ENCODE measurements around the gene NXF1.

- PRO-cap = no peak
CAGE:
- cytosol, long polyA plus RNA = no peak
- long polyA plus RNA = no peak
- nucleus, long polyA plus RNA = no peak
Measured at GRCh38 chr11:62439884-62440782, 21.3 kb downstream of the SCGB1A1 start.

DNA sequence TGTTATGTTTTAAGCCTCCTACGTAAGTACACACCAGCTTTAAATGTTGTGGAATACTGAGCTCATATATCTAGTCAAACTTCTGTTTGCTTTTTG lies 26.3 kb downstream of the SCGB1A1 start:
- PRO-cap = no peak
CAGE:
- cytosol, long polyA plus RNA = no peak
- long polyA plus RNA = no peak
- nucleus, long polyA plus RNA = no peak

GRCh38 chr11:62533618-62534244 lies 12.9 kb downstream of the AHNAK start:
- PRO-cap = no peak
CAGE:
- cytosol, long polyA plus RNA = no peak
- long polyA plus RNA = no peak
- nucleus, long polyA plus RNA = no peak

DNA sequence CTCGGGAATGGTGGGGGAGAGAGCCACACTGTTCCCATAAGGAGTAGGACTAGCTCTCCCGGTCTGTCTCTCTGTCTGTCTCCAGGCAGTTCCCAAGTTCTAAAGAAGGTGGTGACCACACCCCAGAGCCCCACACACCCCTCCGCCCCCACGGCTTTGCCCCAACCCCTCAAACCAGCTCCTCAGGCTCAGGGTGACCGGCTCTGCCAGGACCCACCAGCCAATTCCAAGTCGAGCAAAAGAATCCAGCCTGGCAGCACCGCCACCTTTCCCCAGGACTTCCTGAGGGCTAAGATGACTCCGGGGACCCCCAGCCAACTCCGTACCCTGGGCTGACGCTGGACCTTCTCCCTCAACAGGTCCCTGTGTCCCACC lies 2.7 kb downstream of the AHNAK start:
- PRO-cap = no peak
CAGE:
- cytosol, long polyA plus RNA = no peak
- long polyA plus RNA = no peak
- nucleus, long polyA plus RNA = no peak

DNA sequence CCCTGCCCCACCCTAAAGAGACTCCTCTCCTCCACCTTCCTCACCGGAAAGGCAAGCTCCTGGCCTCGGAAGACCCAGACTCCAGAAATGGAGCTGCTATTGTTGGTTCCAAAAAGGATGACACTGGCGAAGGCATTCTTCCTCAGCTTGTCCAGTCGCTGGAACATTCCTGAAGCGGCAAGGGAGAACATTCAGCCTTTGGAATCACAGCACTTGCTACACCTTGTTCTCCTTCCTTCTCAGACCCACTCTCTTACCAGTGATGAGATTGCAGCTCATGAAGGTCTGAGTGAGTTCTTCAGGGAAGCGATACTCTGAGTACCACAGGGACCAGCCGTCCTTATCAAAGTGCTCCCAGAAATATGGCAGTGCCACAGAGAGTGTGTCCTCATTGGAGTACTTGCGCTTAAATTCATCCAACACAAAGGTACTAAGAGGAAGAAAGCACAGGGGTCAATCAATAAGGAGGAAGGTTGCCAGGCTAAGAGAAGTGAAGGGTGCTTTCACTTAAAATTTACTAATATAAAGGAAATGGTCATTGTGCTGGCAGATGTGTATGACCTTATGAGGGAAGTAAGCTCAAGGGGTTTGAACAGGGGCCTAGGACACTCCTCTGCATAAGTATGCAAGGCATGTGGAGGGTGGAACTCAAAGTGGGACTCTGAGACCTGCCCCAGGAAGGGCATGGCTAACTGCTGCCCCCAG lies 13.5 kb downstream of the EEF1G start:
- PRO-cap = no peak
CAGE:
- cytosol, long polyA plus RNA = no peak
- long polyA plus RNA = no peak
- nucleus, long polyA plus RNA = no peak

- PRO-cap = no peak
CAGE:
- cytosol, long polyA plus RNA = no peak
- long polyA plus RNA = no peak
- nucleus, long polyA plus RNA = no peak
Measured at GRCh38 chr11:62570704-62571309, 2.9 kb downstream of the EEF1G start.

- PRO-cap = no peak
CAGE:
- cytosol, long polyA plus RNA = start-site peak on the minus strand at chr11:62572615-62572708, 2,145 and 1,100 reads in 2 replicates
- long polyA plus RNA = no peak
- nucleus, long polyA plus RNA = start-site peak on the minus strand at chr11:62572615-62572708, 1,313 and 409 reads in 2 replicates
Measured at GRCh38 chr11:62572247-62572960, 1.3 kb downstream of the EEF1G start.

DNA sequence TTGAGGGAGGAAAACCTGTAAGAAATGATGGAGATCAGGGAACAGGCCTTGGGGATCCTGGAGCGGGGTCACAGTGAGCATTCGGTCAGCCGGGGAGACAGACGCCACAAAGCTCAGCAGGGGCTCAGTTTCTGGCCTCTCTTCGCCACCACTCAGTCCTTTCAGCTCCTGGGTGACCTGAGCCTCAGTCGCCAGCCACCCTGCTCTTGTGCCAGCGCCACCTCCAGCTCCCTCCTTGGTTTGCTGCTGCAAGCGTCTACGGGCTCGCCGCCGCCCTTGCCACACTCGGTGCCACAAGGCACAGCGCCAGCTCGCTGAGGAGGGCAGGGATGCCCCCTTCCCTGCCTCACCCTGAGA lies 1.4 kb upstream of the EEF1G start:
- PRO-cap = no peak
CAGE:
- cytosol, long polyA plus RNA = no peak
- long polyA plus RNA = no peak
- nucleus, long polyA plus RNA = no peak

DNA sequence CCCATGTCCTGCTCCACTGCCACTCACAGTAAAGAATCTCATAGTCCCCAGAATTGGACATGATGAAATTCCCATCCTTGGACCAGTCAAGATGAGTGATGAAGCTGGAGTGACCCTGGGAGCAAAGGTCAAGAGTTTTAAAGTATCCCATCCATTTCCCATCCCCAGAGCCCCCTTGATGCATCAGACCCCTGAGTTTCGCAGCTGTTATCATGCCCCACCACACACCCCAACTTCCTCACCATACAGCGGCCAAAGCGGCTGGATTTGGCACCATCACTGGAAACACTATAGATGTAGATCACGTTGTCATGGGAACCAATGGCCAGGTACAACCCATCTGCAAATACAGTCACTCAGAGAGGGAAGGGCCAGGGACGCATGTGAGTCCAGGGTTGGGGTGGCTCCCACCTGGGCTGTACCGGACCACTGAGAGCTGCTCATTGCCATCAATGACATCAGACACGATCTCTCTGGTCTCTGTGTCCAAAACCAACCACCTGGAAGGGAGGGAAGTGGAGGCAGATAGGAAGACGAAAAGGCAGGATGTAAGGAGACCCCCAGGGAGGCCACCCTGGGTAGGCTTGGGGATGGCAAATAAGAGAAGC lies 2.1 kb upstream of the MTA2 start:
- PRO-cap = no peak
CAGE:
- cytosol, long polyA plus RNA = no peak
- long polyA plus RNA = no peak
- nucleus, long polyA plus RNA = no peak

- PRO-cap = no peak
CAGE:
- cytosol, long polyA plus RNA = no peak
- long polyA plus RNA = no peak
- nucleus, long polyA plus RNA = no peak
Measured at GRCh38 chr11:62604603-62605419, 3.1 kb upstream of the MTA2 start.

DNA sequence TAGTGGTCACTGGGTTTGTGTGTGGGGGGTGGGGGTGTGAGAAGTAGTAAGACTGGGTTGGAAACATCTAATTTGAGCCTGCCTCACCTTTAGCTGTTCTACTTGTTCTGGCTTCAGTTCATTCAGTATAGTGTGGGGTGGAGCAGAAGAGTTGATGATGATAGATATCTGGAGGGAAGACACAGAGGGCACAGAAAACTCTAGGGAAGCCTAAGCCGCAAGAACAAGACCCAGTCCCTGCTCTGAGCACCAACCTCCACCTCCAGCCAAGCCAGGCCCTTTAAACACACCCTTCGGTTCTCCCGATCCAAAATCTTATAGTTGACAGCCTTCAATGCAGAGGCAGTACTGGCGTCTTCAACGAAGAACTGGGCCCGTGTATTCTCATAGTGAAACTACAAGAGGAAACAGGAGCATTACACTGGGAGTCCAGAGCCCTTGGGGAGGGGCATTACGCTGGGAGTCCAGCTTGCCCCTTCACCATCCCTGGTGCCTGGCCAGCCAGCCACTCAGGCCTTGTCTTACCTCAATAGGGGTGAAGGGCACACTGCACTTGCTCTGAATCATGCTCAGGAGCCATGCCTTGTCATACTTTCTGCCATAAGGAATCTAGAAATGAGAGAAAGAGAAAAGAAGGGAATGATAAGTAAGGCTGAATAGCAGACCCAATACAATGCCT lies 3.4 kb downstream of the NXF1 start:
- PRO-cap = no peak
CAGE:
- cytosol, long polyA plus RNA = no peak
- long polyA plus RNA = no peak
- nucleus, long polyA plus RNA = no peak

DNA sequence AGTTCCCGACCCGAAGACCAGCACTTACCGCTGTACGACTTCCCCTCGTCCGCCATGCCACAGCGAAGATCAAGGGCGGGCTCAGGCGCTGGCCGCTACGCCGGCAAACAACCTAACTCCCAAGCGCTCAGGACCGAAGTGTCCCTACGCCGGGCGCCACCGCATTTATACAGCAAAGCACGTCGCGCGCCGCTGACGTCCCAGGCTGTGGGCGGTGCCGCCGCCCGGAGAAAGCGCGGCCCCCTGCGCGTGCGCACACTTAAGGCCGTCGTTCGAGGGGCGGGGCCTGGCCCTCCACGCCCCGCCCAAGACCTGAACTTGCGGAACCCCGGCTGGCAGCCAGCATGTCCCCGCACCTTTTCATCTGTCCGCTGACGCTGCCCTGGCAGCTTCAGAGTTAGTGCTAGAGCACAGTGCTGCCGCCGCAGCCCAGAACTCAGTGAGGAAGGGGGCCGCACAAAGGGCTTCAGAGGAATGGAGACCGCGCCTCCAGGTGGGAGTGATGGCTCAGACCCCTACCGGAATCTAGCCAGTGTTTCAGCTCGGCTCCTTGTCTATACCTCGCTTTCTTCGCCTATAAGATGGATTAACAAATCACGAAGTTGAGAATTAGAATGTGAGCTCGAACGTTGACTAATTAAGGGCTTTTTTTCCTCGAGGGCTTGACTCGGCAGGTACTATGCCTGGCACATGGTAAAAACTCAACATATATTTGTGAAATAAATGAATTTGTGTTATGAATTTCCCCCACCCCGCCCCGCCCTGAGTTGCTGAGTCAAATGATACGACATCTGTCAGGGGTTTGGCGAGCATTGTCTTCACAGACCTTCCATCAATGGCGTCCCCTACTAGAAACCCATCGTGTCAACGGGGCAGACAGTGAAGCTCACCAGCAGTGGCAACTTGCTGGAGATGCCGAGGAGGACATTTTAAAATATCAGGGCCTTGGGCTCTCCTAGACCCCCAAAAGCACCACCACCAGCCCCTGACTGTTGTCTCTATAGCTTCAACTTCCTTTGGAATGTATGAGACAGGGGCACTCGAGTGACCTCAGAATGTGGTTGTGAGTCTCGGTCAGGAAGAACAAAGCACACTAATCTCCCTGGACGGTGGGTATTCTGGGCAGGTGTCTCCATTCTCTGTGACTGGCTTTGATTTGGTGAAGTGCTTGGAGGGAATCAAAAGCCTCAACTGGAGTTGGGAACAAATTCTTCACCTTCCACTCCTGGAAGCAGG lies at the start of gene NXF1:
Gene NXF1 (minus strand): TSS at position 140 of the 1,236 bp plus-strand sequence.
- PRO-cap = bidirectional peak, plus-strand start at position 394 of the sequence, minus-strand start at position 141 of the sequence
CAGE:
- cytosol, long polyA plus RNA = no peak
- long polyA plus RNA = no peak
- nucleus, long polyA plus RNA = no peak

DNA sequence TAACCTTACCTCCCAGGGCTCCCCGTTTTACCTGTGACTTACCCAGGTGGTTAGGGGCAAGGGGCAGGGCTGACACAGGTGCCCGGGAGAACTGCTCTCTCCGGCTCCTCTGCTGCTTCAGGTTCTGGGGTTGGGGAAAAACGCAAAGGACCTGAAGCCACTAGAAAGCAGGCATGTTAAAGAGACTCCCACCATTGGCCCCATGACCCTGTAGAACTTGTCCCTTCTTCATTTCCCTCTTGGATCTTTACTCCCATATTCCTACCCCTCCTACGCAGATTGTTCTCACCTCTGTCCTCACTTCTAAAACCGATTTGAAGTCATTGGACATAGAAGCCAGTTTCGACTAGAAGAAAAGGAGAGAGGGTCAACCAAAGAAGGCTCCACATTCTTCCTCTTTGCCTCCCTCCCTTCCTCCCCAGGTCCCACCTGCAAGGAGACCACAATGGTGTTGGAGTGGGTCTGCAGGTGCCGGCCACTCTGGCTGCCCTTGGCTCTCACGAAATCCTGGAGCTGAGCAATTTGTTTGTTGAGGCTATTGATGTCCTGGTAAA lies 6.8 kb downstream of the STX5 start:
- PRO-cap = no peak
CAGE:
- cytosol, long polyA plus RNA = no peak
- long polyA plus RNA = no peak
- nucleus, long polyA plus RNA = no peak

- PRO-cap = bidirectional peak, plus-strand start at chr11:62842077, minus-strand start at chr11:62841810
CAGE:
- cytosol, long polyA plus RNA = no peak
- long polyA plus RNA = no peak
- nucleus, long polyA plus RNA = no peak
Measured at GRCh38 chr11:62841925-62842945, 2.8 kb upstream of the WDR74 start.

- PRO-cap = no peak
CAGE:
- cytosol, long polyA plus RNA = no peak
- long polyA plus RNA = no peak
- nucleus, long polyA plus RNA = no peak
Measured at GRCh38 chr11:62851219-62851937, 12.0 kb upstream of the WDR74 start.

DNA sequence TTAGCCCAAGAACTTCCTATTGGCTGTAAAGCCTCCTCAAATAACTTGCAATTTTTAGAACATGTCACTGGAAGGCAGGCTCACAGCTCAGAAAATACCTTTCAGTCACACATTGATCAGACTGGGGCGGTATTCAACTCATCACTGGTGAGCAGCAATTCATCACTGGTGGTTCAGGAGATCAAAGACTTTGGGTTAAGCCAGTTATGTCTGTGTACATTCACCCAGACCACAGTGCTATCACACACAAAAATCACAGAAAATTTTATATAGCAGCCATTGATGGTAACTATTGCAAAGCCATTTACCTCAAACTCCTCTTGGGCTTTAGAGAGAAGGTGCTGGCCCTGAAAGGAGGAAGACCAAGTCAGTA lies 13.8 kb upstream of the WDR74 start:
- PRO-cap = unidirectional peak, minus-strand start at position 150 of the sequence
CAGE:
- cytosol, long polyA plus RNA = no peak
- long polyA plus RNA = no peak
- nucleus, long polyA plus RNA = no peak

DNA sequence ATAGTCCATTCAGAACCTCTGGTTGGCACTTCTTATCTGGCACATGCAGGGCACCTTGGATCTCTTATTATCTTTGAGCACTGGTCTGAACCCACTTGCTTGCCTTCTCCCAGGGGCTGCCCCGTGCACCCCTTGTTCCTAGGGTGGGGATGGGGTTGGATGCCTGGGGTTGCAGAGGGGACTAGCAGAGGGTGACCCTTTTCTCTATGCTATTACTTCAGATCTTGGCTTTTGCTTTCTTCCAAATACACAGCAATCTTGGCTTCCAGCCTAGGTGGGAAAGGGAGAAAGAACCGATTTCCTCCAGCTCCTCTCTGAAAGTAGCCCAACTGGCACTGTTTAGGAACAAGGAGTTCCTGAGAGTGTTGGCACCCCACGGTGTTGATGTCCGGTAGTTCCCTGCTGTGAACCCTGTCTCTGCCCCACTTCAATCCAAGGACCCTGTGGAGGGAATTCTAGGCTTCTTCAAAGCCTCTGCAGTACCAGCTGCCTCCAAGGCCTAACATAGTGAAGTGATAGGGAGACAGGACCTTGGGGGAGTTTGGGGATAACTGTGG lies 1.2 kb upstream of the SLC3A2 start:
- PRO-cap = no peak
CAGE:
- cytosol, long polyA plus RNA = no peak
- long polyA plus RNA = no peak
- nucleus, long polyA plus RNA = no peak

- PRO-cap = no peak
CAGE:
- cytosol, long polyA plus RNA = no peak
- long polyA plus RNA = no peak
- nucleus, long polyA plus RNA = no peak
Measured at GRCh38 chr11:63528133-63528795, 8.3 kb upstream of the PLAAT4 start.

GRCh38 chr11:63622250-63622903 lies 8.1 kb upstream of the PLAAT3 start:
- PRO-cap = no peak
CAGE:
- cytosol, long polyA plus RNA = no peak
- long polyA plus RNA = no peak
- nucleus, long polyA plus RNA = no peak

GRCh38 chr11:63841409-63842035 lies 2.6 kb downstream of the MARK2 start:
- PRO-cap = no peak
CAGE:
- cytosol, long polyA plus RNA = no peak
- long polyA plus RNA = no peak
- nucleus, long polyA plus RNA = no peak